ENCODE measurements around a stretch of chr5.

- PRO-cap: no peak
CAGE:
- cytosol, long polyA plus RNA: no peak
- long polyA plus RNA: no peak
- nucleus, long polyA plus RNA: no peak
Observed at GRCh38 chr5:149280610-149281247, 9.1 kb downstream of the AFAP1L1 start.

- PRO-cap: no peak
CAGE:
- cytosol, long polyA plus RNA: no peak
- long polyA plus RNA: no peak
- nucleus, long polyA plus RNA: no peak
Observed at GRCh38 chr5:149351712-149352682, 5.8 kb upstream of the PCYOX1L start.

DNA sequence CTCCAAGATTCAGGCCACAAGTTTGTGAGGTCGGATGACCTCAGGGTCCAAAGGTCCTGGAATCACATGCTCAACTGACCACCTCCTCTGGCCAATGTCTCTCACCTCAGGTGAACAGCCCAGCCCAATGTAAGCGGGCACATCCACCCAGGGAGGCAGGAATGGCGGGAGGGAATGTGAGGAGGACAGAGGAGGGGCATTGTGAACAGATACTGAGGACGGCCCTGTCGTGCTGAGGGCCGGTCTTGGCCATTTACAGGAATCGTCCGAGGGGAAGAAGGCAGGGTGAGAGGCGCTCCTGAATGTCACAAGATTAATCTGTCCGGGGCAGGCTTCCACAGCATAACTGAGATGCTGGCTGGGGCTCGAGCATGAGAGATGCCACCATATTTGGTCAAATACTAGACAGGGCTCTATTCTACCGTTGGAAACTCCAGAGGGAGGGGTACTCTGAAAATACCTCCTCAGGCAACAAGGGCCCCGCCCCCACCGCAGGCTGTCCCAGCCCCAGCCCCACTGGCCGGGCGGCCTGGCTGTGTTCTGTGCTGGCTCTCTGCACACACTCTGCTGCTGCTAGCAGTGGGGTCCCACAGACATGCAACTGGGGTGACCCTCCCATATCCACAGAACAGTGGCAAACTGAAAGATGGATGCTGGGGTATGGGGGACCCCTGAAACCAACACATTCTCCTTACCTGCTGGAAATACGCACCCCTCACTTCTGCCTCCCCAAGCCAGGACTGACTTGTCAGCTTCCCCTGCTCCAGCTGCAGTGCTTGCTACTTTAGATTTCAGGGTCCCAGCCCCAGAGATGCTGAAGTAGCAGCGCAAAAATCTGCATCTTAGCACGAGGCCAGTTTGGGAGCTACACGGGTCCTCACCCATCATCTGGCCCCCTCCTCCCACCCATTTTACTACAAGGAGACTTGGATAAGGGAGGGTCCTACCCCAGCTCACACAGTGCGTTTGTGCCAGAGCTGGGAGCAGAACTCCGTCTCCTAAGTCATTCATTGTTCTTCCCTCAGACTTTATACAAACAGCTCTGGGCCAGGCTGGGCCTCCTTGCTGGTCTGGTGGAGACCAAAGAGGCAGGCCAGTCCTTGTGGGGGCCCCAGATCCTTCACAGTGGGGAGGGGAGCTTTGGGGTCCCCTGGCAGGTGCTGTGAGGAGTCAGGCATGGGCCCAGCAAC is 1.8 kb upstream of the IL17B start:
- PRO-cap: no peak
CAGE:
- cytosol, long polyA plus RNA: no peak
- long polyA plus RNA: no peak
- nucleus, long polyA plus RNA: no peak

- PRO-cap: no peak
CAGE:
- cytosol, long polyA plus RNA: no peak
- long polyA plus RNA: no peak
- nucleus, long polyA plus RNA: no peak
Observed at GRCh38 chr5:149404429-149405156, 25.5 kb upstream of the IL17B start.

DNA sequence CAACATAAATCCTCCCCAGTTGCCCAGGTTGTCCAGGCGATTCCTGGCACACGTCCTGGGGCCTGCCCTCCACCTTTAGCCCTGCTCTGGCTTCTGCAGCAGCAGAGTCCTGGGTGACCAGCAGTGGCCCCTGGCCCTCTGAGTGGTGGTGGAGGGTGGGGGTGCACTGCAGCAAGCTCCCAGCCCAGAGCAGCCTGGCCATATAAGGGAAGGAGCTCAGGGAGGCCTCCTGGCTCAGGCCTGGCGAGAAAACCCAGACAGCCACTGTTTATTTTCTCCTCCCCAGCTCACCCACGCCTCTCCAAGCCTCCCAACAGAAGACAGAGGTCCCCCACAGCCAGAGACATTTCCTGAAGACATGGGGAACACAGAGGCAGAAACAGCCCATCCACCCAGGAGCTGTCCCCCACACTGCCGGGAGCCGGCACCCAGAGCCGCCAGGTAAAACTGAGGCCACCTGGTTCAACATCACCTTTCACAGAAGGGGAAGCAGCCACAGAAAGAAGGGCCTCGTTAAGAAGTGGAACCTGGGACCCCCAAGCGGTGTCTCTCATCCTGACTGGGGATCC is 44.8 kb upstream of the IL17B start:
- PRO-cap: no peak
CAGE:
- cytosol, long polyA plus RNA: no peak
- long polyA plus RNA: no peak
- nucleus, long polyA plus RNA: no peak

GRCh38 chr5:149453081-149453752 is 74.1 kb upstream of the IL17B start:
- PRO-cap: no peak
CAGE:
- cytosol, long polyA plus RNA: no peak
- long polyA plus RNA: no peak
- nucleus, long polyA plus RNA: no peak

GRCh38 chr5:149582064-149582218 is 643 bp downstream of the ARHGEF37 start:
- PRO-cap: no peak
CAGE:
- cytosol, long polyA plus RNA: no peak
- long polyA plus RNA: no peak
- nucleus, long polyA plus RNA: no peak

DNA sequence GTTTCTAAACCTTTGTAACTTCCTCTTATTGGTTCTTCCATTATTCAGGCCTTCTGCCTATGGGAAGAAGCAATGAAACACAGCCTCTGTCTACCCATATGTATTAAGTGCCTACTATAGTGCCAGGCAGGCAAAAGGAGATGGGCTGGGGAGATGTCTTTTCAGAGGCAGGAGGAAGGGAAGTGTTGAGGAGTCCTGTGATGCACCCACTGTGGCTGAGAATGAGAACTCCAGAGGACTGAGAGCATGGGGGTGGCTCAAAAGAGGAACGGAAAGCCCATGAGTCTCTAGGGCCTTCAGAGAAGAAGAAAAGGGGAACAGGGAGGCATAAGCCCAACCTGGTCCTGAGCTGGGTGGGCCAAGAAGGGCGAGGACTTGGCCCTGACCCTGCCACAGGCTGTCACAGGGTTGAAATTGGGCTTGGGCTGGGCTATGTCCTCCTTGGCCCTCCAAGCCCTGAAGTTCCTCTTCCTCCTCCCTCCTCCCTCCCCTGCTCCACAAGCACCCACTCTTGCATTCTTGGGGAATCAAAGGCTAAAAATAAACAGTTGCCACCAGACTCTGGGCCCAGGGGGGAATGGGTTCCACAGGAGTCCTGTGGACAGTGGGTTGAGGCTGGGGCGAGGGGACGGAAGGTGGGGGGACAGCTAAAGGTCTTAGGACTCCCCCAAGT is 49.3 kb upstream of the PPARGC1B start:
- PRO-cap: no peak
CAGE:
- cytosol, long polyA plus RNA: no peak
- long polyA plus RNA: no peak
- nucleus, long polyA plus RNA: no peak

- PRO-cap: no peak
CAGE:
- cytosol, long polyA plus RNA: no peak
- long polyA plus RNA: no peak
- nucleus, long polyA plus RNA: no peak
Observed at GRCh38 chr5:149723217-149723768, 6.8 kb upstream of the PPARGC1B start.

GRCh38 chr5:149756809-149757301 is 26.7 kb downstream of the PPARGC1B start:
- PRO-cap: no peak
CAGE:
- cytosol, long polyA plus RNA: no peak
- long polyA plus RNA: no peak
- nucleus, long polyA plus RNA: no peak

- PRO-cap: no peak
CAGE:
- cytosol, long polyA plus RNA: no peak
- long polyA plus RNA: no peak
- nucleus, long polyA plus RNA: no peak
Observed at GRCh38 chr5:149801865-149802722, 72.0 kb downstream of the PPARGC1B start.

GRCh38 chr5:149805733-149806201 is 75.7 kb downstream of the PPARGC1B start:
- PRO-cap: no peak
CAGE:
- cytosol, long polyA plus RNA: no peak
- long polyA plus RNA: no peak
- nucleus, long polyA plus RNA: no peak

GRCh38 chr5:149932787-149933084 is 11.9 kb downstream of the PDE6A start:
- PRO-cap: no peak
CAGE:
- cytosol, long polyA plus RNA: no peak
- long polyA plus RNA: no peak
- nucleus, long polyA plus RNA: start-site peak on the minus strand at chr5:149932878-149932948, 26 and 29 reads in 2 replicates

- PRO-cap: no peak
CAGE:
- cytosol, long polyA plus RNA: no peak
- long polyA plus RNA: no peak
- nucleus, long polyA plus RNA: no peak
Observed at GRCh38 chr5:150000847-150001669, 519 bp downstream of the HMGXB3 start.

- PRO-cap: no peak
CAGE:
- cytosol, long polyA plus RNA: no peak
- long polyA plus RNA: no peak
- nucleus, long polyA plus RNA: no peak
Observed at GRCh38 chr5:150024119-150024823, 23.7 kb downstream of the HMGXB3 start.

DNA sequence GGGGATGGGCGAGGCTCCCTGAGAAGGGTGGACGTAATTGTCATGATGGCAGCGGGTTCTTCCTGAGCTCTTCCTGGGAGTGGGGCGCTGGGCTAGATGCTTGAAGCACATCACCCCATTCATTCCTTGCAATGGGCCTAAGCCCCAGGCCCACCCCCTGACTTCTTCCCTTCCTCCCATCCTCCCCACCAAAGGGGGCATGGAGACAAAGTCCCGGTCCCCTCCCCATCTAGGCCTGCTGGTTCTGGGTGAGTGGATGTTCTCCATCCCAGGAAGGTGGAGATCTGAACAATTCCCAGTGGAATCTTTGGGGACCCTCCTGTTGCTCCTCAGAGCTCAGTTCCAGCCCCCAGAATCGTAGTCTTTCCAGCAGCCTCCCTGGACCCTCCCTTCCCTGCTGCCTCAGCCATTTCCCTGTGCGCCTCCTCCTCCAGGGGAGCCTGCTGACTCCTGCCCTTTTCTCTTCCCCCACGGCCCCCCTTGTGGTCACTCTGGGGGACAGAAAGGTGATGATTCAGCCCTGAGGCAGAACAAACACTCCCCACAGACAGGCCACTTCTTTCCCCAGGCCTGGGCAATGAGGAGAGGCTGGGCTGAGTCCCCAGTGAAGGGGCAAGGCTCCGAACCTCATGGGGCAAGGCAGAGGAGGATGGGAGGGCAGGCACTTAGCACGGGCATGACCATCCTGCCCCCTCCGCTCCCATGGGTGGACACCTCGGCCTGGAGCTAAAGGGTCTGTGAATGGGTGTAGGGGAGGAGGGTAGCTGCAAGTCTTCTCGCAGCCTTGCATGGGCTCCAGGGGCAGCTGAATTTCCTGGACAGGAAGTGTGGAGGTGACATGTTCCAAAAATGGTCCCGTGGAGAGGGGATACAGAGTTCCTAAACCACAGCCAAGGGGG is 21.1 kb downstream of the CSF1R start:
- PRO-cap: no peak
CAGE:
- cytosol, long polyA plus RNA: no peak
- long polyA plus RNA: no peak
- nucleus, long polyA plus RNA: no peak

DNA sequence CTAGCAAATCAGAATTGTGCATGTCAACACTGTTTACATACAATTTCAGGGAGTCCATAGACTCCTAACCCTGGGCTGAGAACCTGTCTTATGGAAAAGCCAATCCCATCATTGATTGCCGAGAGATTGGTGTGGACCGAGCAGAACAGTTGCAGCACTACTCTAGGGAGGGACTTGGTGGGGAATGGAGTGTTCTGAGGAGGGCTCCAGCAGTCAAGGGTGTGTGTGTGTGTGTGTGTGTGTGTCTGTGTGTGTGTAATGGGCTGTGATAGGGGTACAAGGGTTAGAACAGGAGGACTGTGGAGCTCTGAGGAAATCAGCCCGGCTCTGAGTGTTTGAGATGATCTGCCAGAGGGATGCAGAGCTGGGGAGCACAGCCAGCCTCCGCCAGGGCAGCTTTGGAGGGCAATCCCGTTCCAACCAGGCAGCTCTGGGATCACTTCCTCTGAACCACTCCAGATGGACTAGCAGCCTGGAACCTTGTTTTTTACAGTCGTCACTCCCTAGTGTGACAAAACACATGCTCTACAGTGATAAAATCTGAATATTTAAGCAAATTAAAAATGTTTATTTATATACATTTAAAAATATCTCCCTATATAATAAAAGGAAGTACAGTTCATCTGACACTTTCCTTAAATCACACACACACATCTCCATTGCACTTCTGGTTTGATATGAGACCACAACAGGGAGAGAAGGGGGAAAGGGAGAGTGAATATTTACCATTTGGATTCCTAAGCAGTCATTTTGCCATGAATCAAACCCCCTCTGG is 2.9 kb upstream of the SLC6A7 start:
- PRO-cap: no peak
CAGE:
- cytosol, long polyA plus RNA: no peak
- long polyA plus RNA: no peak
- nucleus, long polyA plus RNA: no peak

- PRO-cap: no peak
CAGE:
- cytosol, long polyA plus RNA: no peak
- long polyA plus RNA: no peak
- nucleus, long polyA plus RNA: no peak
Observed at GRCh38 chr5:150360912-150361693, 3.6 kb downstream of the TCOF1 start.

GRCh38 chr5:150374884-150375405 is 17.4 kb downstream of the TCOF1 start:
- PRO-cap: no peak
CAGE:
- cytosol, long polyA plus RNA: no peak
- long polyA plus RNA: no peak
- nucleus, long polyA plus RNA: no peak

DNA sequence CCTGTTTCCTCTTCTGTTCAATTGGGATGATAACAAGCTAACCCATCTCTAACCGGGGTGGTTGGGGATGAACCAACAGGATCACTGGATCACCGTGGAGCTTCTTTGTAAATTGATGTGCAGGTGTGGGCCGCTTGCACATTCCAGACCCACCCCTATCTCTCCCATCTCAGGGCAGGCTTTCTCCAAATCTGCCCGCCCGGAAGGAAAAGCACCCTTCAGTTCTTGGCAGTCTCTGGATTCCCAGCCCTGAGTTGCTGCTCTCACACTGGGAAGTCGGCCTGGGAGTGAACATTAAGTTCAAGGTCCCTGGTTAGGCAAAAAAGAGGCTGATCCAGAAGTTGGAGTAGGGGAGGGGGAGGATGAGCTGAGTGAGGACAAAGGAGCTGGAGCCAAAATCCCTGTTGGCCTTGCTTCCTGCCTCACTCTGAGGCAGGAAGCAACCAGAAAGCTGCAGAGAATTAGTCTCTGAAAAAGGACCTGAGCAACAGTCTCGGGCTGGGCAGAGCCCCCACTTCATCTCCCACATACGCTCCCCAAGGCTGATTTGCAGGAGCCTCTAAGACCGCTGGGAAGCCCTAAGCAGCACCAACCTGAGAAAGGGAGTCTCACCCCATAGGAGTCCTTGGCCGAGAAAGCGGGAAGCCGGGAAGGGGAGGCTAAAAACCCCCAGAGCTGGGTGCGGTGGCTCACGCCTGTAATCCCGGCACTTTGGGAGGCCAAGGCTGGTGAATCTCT is 15.0 kb upstream of the RPS14 start:
- PRO-cap: no peak
CAGE:
- cytosol, long polyA plus RNA: no peak
- long polyA plus RNA: no peak
- nucleus, long polyA plus RNA: no peak